Right lobe of liver (tissue), 4 donors: ENCODE results near the genes STKLD1, SARDH and BRD3OS.

DNA sequence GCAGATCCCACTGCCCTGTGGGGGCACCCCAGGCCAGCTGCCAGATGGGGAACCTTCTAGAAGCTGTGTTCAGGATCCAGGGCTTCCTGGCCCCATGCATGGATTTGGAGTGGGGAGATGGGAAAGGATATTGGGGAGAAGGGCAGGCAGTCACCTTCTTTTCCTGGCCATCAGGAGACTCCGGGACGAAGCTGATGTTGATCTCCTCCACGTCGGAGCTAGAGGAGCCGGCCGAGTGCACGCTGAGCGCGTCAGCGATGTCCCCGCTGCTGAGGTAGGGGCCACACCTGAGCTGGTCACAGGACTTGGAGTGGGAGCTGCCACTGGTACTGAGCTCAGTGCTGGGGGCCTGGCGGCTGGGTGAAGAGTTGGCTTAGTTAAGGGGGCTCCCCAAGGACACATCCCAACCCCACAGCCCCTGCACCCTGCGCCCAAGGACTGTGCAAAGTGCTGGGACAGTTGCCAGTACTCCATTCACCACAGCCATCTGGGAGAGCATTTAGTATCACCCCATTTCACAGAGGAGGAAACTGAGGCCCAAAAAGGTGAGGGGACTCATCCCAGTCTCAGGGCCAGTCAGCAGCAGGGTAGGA, 19.2 kb downstream of the RALGDS start:
- PRO-cap, 4 experiments = no peak in any of the 4 experiments
- RAMPAGE, long total RNA, 2 experiments = no peak in any of the 2 experiments

DNA sequence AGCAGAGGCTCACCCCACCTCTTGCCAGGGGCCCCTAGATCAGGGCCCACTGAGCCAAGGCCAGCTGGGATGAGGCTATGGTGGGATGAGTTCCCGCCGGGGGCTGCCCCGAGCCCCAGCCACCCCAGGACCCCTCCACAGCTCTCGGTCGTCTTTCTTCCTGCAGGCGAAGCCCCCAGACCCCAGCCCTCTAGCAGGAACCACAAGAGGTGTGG, 11.8 kb downstream of the RALGDS start:
- PRO-cap, 4 experiments = no peak in any of the 4 experiments
- RAMPAGE, long total RNA, 2 experiments = no peak in any of the 2 experiments

- PRO-cap, 4 experiments = no peak in any of the 4 experiments
- RAMPAGE, long total RNA, 2 experiments = no peak in any of the 2 experiments
Observed at GRCh38 chr9:133237118-133237985, 28.3 kb upstream of the OBP2B start.

- PRO-cap, 4 experiments = no peak in any of the 4 experiments
- RAMPAGE, long total RNA, 2 experiments = no peak in any of the 2 experiments
Observed at GRCh38 chr9:133372863-133373387, 2.9 kb downstream of the SURF4 start.

DNA sequence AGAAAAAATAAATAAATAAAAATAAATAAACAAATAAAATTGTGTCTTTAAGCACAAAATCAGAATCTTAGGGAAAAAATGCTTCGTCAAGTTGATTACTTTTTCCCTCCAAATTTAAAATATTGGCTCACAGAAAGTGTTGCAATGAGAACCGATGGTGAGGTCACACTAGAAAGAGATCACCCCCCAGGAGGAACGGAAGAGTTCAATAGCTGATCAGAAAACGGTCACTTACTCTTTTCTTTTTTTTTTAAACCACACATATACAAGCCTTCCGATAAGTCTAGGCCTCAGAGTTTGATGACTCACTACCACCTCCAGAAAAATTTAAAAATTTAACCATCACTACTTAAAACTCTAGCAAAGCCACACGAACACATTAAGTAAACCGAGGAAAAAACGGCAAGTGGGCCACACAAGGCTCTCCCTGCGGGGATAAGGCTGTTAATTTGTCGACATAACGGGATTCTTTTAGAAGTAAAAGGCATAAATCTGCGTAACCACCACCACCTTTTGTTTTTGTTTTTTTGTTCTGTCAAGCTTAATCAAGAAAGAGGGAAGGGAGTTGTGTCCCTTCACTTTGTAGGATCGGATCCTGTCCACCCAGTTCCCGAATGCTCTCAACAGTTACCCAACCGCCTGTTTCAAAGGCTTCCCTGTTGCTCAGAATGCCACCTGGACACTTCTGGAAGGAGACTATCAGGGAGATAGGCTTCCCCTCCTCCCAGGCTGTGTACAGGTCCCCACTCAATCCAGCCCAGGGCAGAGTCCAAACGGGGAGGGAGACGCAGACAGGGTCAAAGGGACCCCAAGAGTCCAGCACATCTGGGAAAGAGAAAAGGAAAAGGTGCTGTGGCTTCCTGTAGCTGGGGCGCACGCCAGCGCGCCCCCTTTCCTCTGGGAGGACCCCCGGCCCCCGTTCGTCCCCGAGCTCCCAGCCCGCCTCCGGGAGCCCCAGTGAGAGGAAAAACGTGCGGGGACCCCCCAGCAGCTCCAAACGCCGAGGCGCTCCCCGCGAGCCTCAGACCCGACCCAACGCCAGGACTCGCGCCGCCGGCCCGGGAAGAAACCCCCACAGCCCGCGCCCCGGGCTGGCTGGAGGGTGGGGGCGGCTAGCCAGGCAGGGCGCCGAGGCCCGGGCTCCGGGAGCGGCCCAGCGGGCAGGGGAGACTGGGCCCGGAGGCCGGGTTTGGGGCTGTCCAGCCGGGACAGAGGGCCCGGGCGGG, 883 bp downstream of the SURF4 start:
- PRO-cap, 4 experiments = peak in 4 of 4 experiments; most common plus-strand start position 208 of the sequence (in 4); most common minus-strand start position 616 of the sequence (in 4)
- RAMPAGE, long total RNA, 2 experiments = no peak in any of the 2 experiments

- PRO-cap, 4 experiments = peak in 4 of 4 experiments; most common plus-strand start chr9:133376366 (in 3); most common minus-strand start chr9:133376060 (in 3)
- RAMPAGE, long total RNA, 2 experiments = start-site peak on the plus strand in 1 of 2 experiments, at chr9:133376366-133376370 at its widest, 10 reads per replicate; start-site peak on the minus strand in 2 of 2 experiments, at chr9:133376012-133376067 at its widest, 1,577 to 1,615 reads per replicate
Observed at GRCh38 chr9:133375790-133376754, at the start of gene STKLD1. STKLD1 (plus strand) TSS chr9:133376366.

- PRO-cap, 4 experiments = peak in 2 of 4 experiments; most common minus-strand start chr9:133527829 (in 2)
- RAMPAGE, long total RNA, 2 experiments = no peak in any of the 2 experiments
Observed at GRCh38 chr9:133527420-133528166, 2.8 kb upstream of the MYMK start.

DNA sequence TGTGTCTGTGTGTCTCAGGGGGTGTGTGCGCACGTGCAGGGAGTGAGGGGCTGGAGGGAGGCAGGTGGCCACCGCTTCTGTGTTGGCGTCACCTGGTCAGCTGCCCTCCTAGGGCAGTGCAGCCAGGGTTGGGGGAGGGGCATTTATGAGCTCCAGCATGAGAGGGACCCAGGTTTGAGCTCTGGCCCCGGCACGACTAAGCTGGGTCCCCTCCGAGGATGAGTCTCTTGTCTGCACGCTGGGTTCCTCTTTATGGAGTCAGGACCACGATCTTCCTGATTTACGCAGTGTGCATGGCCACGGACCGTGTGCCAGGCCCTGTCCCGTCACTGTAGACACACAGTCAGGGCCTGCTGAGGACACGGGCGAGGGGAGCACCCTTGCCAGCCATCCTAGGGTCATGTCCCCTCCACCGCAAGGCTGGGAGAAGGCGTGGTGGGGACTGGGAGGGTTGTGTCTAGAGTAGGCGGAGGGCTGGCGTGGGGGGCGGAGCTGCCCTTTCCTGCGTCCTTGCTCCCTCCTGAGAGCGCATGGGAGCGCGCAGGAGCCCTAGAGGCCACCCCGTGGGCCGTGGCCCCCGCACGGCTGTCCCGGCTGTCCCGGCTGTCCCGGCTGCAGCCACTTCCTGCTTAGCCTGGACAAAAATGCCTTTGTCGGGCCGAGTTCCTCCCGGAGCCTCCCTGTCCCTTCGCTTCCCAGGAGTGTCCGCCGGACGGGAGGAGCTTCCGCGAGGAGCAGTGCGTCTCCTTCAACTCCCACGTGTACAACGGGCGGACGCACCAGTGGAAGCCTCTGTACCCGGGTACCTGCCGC, 4.8 kb downstream of the ADAMTSL2 start:
- PRO-cap, 4 experiments = peak in 1 of 4 experiments; most common plus-strand start position 454 of the sequence (in 1); most common minus-strand start position 254 of the sequence (in 1)
- RAMPAGE, long total RNA, 2 experiments = no peak in any of the 2 experiments

DNA sequence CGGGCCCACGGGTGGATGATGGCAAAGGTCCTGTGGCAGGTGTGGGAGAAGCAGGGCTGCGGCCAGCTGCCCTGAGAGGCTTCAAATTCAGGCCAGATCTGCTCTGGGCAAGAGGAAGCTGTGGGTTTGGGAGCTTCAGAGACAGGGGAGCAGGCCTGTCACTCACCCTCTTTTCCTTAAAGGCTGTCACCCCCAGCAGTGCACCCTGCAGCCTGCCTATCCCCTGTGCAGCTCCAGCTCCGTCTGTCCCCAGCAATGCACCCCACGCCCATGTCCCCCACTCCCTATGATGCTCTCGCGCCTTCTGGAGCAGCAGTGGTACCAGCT, 763 bp upstream of the DBH start:
- PRO-cap, 4 experiments = no peak in any of the 4 experiments
- RAMPAGE, long total RNA, 2 experiments = no peak in any of the 2 experiments

- PRO-cap, 4 experiments = peak in 2 of 4 experiments; most common minus-strand start chr9:133717635 (in 2)
- RAMPAGE, long total RNA, 2 experiments = no peak in any of the 2 experiments
Observed at GRCh38 chr9:133717367-133717906, 20.7 kb downstream of the SARDH start.

DNA sequence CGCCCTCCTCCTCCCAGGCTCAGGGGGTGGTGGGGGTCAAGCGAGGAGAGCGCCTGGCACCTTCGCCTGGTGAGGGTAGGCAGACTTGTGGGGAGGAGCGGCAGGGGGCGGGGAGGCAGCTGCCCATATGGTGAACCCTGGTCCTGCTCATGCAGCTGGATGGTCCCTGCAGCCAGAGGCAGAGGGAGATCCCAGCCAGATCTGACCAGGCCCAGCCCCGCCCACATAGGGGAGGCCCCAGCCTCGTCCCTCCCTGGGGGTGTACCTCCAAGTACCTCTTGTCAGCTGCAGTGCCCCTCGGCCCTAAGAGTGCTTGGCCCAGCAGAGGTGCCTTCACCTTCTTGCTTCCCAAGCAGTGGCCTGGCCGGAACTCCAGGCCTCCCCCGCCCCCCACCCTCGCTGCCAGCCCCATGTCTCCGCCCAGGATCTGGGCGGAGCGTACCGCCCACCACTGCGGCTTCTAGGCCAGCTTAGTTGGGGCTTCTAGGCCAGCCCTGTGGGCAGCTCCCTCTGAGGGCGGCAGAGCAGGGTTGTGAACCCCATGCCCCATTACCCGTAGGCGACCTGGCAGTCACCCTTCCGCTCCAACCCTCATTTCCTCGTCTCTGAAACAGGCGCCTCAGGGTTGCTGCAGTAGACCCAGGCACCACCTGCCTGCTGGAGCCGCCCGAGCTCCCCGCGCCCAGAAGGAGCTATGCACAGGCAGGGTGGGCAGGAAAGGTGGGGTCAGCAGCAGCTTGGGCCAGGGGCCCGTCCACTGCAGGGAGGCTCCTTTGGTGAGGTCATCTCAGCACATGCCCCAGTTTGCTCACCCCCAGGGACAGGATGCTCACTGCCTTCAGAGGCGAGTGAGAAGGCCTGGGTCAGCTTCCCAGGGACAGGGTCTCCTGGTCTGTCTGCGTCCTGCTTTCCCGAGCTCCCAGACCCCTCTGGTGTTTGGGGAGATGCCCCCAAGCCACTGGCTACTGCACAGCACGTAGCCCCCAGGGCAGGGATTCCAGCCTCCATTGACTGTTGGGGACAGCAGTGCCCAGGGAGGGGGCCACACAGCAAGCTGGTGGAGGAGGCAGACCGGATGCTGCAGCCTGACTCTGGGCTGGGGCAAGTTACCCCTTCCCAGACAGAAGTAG, at the start of gene SARDH:
Gene SARDH (minus strand): TSS at position 374 of the 1,130 bp plus-strand sequence.
- PRO-cap, 4 experiments = peak in 4 of 4 experiments; most common plus-strand start position 306 of the sequence (in 3); most common minus-strand start position 311 of the sequence (in 3)
- RAMPAGE, long total RNA, 2 experiments = start-site peak on the minus strand in 2 of 2 experiments, centred at positions 354 to 360 of the sequence, 56 to 117 reads per replicate

- PRO-cap, 4 experiments = peak in 3 of 4 experiments; most common minus-strand start chr9:133756596 (in 3)
- RAMPAGE, long total RNA, 2 experiments = no peak in any of the 2 experiments
Observed at GRCh38 chr9:133756332-133756652, 18.1 kb upstream of the SARDH start.

GRCh38 chr9:133812142-133812389, 73.9 kb upstream of the SARDH start:
- PRO-cap, 4 experiments = peak in 1 of 4 experiments; most common minus-strand start chr9:133812332 (in 1)
- RAMPAGE, long total RNA, 2 experiments = no peak in any of the 2 experiments

DNA sequence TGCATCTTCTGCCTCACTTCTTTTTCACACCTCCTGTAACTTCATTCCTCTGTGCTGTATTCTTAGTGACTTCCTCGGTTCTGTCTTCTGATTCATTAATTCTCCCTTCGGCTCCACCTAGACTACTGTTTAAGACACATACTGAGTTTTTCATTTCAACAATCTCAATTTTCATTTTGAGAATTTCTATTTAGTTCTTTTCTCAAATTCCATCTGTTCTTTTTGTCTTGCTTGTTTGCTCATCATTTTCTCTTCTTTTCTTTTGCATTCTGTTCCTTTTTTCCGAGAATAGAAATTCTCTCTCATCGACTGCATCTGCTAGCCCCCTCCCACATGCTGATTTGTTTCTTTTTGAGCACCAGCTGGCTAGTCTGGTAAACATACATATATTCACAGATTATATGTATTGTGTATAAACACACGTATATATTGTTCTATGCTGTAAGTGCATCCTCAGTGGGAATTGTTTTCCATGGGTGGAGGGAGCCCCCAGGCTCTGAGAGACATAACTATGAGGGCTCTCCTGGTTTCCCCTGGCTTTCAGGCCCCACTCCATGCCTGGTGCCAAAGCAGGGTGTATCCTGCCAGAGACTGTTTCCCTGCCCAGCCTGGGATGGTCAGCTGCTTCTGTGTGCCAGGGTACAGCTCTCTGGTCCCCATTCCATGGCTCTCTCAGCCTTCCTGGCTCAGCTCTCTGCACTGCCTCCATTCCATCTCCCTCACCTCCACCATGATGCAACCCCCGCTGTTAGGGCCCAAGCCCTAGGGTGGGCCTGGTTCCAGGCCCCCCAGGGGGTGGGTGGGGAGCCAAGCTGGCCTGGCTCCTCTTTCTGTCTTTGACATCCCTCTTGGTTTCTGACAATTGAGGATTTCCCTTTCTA, 126.5 kb downstream of the VAV2 start:
- PRO-cap, 4 experiments = no peak in any of the 4 experiments
- RAMPAGE, long total RNA, 2 experiments = no peak in any of the 2 experiments

DNA sequence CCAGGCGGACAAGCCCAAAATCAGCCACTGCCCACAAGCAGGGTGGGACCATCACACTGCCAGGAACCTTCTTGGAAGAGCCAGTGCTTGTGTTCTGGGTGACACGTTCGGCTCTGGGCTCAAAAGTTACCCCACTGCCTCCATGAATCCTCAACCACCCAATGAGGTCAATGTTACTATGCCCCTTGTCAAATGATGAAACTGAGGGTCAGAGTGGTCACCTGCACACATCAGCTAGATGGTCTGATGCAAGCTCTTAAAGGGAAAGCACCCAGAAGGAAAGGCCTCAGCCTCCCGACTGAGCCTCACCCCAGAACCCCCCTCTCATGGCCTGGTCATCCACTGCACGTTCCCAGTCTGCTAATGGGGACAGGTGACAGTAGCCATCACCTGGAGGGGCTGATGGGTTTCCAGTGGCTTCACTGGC, 114.8 kb downstream of the VAV2 start:
- PRO-cap, 4 experiments = peak in 3 of 4 experiments; most common minus-strand start position 163 of the sequence (in 2)
- RAMPAGE, long total RNA, 2 experiments = no peak in any of the 2 experiments

- PRO-cap, 4 experiments = peak in 1 of 4 experiments; most common plus-strand start chr9:133951006 (in 1)
- RAMPAGE, long total RNA, 2 experiments = no peak in any of the 2 experiments
Observed at GRCh38 chr9:133950024-133951167, 41.7 kb downstream of the VAV2 start.

- PRO-cap, 4 experiments = peak in 3 of 4 experiments; most common plus-strand start chr9:133974128 (in 3); most common minus-strand start chr9:133973660 (in 1)
- RAMPAGE, long total RNA, 2 experiments = no peak in any of the 2 experiments
Observed at GRCh38 chr9:133973492-133974273, 18.4 kb downstream of the VAV2 start.

GRCh38 chr9:134024765-134025743, at the start of gene BRD3OS:
BRD3OS (plus strand) TSS chr9:134025481.
- PRO-cap, 4 experiments = peak in 4 of 4 experiments; most common plus-strand start chr9:134025365 (in 4); most common minus-strand start chr9:134025129 (in 1)
- RAMPAGE, long total RNA, 2 experiments = start-site peak on the plus strand in 1 of 2 experiments, at chr9:134025490-134025505 at its widest, 30 reads per replicate

DNA sequence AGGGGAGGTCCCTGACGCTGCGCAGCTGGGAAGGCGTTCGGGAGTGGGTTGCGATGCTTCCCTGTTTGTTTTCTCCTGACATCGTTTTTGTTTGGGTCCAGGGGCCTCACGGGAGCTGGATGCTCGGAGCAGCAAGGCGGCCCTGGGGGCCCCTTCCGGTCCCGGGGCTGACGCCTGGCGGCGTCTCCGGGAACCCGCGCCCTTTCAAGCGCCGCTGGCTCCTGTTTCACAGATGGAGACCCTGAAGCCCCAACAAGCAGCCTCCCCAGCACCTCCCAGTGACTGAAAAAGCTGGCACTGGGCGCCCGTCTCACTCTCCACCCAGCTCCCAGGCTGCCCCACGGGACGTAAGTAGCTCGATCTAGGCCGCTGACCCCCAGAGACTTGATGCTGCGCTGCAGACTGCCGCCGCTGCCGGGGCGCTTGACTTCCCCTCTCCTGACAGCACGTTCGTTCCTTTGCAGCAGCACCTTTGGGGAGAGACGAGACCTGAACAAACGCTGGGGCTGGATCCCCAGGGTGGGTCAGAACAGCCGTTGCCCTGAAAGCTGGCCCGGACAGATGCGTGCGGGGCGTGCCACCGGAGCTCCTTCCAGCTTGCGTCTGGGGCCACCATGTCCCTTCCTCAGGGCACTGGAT, 582 bp downstream of the BRD3OS start:
- PRO-cap, 4 experiments = peak in 1 of 4 experiments; most common minus-strand start position 200 of the sequence (in 1)
- RAMPAGE, long total RNA, 2 experiments = no peak in any of the 2 experiments

GRCh38 chr9:134136917-134137456, 1.1 kb downstream of the WDR5 start:
- PRO-cap, 4 experiments = no peak in any of the 4 experiments
- RAMPAGE, long total RNA, 2 experiments = no peak in any of the 2 experiments